ENCODE measurements around the genes ASTE1 and ACAD11.

DNA sequence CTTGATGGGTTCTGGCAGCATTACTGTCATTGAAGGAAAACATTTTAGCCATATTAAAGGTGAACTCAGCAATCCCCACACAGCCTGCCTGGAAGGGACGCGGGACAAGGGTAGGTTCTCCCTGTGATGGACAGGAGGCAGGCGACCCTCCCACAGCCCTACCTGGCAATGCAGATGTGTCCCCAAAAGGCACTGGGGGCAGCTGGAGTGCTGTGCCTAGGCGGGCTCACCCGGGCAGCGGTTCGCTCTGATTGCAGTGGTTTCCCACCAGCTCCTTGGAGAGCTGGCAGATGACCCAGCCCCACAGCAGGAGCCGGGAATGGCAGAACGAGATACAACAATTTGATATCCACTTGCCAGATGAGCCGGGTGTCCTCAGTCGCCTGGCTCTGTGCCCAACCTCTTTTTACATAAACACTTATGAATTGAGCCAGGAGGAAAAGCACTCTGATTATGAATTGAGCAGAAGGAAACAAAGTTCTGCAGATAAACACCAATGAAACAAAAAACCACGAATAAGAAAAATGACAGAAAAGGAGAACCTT is 38.1 kb downstream of the ALG1L2 start:
- RRBS = 7% methylated on average over 3 of the region's 12 CpGs

- RRBS = no CpG with 5 or more reads among the region's 3 CpGs
Observed at GRCh38 chr3:130708099-130708954, 38.3 kb downstream of the PIK3R4 start.

DNA sequence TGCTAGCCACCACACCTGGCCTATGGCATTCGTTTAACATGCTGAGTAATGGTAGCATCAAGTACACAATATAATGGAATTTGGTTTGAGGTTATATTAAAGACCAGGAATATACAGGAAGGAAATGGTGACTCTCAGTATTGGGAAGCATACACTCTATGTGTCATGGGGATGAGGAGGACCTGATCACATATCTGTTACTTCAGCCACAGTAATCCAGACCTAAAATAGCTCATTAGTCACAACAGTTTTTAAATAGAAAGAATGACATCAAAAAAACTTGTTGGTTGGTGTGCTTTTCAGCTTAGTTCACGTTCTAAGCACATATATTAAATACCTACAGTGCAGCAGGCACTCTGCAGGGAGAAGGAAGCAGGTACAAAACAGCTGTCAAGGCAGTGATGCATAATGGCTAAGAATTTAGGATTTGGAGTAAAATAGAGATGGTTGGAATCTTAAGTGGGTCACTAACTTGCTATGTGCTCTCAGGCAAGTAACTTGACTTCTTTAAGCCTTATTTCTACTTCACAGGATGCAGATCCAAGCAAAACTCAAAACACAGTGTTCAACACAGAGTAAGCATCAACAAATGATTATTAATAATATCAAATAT is 52.4 kb upstream of the ATP2C1 start:
- RRBS = no CpG with 5 or more reads among the region's 2 CpGs

- RRBS = no CpG with 5 or more reads among the region's 11 CpGs
Observed at GRCh38 chr3:130849863-130850938, 43.7 kb upstream of the ATP2C1 start.

DNA sequence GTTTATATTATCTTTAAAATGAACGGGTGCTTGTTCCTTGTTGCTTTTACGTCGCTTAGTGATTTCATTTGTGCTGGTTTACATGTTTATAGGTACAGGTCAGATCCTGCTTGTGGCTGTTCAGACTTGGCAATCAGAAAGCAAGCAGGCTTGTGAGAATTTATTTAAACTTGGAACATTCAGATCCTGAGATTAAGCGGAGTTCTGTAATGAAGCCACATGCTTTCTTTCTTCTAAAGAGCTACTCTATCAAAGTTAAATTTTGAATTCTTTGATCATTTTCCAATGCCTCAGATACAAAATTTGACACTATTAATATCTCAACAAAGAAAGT is 43.0 kb upstream of the ATP2C1 start:
- RRBS = no CpG with 5 or more reads among the region's 4 CpGs

DNA sequence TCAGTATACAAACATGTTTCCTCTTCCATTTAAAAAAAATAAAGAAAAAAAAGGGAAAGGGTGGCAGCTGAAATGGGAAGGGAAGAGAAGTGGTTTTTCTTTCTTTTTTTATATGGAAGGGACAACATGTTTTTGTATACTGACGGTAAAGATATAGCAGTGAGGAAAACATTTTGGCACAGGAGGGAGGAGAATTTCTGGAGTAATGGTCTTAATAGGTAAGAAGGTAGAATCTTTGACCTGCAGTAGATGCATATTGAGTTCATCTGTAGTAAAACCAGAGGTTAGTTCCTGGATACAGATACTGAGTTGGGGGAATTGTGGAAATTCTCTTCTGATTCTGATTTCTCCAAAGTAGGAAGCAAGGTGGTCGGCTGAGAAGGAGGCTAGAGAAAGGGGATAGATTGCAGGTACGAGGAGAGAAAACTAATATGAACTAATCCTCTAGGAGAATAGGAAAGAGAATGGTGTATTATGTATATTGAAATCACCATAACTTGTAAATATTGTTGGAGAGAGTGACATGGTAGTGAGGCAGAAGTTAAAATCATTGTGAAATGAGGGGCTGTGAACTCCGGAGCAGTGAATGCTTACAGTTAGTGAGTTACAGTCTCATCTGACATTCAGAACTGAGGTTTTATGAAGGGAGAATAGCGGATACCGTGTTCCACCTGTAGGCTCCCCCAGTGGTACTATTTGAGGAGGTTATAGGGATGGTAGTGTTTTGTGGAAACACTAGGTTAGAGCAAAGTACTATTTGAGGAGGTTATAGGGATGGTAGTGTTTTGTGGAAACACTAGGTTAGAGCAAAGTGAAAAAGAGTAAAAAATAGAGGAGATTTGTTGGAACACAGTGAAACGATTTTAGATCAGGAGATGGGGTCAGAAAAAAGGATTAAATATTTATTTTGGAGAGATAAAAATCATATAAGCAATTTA is 34.8 kb downstream of the ASTE1 start:
- RRBS = no CpG with 5 or more reads among the region's 7 CpGs

DNA sequence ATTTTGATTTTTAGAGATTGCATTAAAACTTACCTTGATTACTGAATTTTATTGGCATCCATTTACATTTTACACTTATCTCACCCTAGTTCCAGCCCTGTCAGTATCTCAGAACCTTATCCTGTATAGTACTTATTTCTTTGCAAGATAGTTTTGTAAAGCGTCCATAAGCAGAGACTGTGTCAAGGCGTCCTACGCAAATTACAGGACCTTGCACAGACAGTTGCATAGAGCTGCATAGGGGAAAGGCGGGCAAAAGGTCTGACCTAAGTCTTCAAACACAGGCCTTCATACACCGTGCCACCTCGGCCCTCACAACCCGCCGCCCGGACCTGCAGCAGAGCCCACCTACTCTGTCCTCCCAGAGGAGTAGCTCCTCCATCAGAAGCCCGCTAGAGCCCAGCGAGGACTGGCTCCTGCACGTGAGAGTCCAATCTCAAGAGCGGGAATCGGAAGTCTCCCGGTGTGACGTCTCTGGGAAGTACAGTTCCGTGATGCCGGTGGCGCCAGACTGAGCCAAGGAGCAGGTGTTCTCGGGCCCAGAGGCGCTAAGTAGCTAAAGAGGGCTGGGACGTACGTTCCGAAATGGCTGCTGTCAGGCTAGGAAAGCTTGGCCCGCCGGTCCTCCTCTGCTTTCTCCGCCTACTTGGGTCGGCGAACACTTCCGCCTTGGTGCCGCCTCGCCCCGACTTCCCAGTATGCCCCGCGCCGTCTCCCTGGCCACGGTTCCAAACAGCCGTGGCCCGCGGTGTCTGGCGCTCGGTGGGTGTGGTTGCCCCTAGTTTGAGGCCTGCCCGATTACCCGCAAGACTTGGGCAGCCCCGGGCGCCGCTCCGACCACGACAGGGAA is at the start of gene ASTE1:
TSS of gene ASTE1 (minus strand) at position 671 of the 850 bp plus-strand sequence.
- RRBS = under 1% methylated on average over 5 of the region's 49 CpGs

GRCh38 chr3:131526758-131527511 is 24.2 kb upstream of the MRPL3 start:
- RRBS = 17% methylated on average over 14 of the region's 42 CpGs

DNA sequence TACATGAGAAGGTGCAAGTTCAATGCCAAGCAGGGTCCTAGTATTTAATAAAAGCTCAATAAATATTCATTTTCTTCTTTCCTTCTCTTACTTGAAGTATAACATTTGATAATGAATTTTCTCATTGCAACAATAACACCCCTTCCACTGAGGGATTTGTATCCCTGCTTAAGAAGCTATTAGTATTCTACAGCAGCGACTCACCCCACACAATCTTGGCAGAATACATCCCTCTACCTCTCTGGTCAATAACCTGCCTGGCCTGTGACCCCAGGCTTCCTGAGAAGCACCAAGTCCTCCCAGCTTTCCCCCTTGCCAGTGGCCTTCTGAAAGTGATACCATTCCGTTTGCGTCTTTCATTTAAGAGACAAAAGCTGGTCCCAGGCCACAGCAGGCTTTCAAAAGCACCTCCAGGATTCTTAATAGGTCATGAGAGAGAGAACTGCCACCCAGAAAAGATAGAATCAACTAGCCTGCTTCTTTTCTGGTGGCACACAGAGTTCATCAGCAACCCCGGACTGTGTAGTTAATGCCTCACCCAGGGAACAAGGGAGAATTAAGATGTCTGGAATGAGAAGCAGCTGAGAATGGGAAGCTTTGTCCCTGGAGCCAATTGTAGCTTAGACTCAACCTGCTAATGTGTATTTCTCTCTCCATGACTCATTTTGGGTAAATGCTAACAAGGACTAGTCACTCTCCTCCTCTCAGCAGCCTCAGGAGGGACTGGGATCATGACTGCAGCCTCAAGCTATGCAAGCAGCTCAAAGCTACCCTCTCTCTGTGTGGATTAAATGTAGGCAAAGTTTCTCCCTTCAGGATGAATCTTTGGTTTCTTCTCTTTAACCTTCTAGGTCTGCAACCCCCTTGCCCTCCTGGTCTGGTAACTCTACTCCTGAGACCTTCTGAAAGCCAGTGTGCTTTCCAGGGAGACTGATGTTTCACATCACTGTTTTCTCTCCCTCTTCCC is 101.0 kb upstream of the CPNE4 start:
- RRBS = no CpG with 5 or more reads among the region's 4 CpGs

DNA sequence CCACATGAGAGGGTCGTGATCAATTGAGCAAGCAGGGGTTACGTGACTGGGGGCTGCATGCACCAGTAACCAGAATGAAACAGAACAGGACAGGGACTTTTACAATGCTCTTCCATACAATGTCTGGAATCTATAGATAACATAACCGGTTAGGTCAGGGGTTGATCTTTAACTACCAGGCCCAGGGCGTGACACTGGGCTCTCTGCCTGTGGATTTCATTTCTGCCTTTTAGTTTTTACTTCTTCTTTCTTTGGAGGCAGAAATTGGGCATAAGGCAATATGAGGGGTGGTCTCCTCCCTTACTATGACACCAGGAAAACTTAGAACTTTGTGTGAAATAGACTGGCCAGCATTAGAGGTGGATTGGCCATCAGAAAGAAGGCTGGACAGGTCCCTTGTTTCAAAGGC is 13.8 kb upstream of the ACP3 start:
- RRBS = no CpG with 5 or more reads among the region's 4 CpGs

GRCh38 chr3:132554530-132554903 is 42.6 kb upstream of the ACKR4 start:
- RRBS = no CpG with 5 or more reads among the region's 7 CpGs

- RRBS = no CpG with 5 or more reads among the region's 14 CpGs
Observed at GRCh38 chr3:132659723-132659897, at the start of gene ACAD11. Gene ACAD11, minus strand, starts transcription at chr3:132659809.

- RRBS = no CpG with 5 or more reads among the region's 1 CpG
Observed at GRCh38 chr3:132704109-132704605, 18.1 kb downstream of the NPHP3 start.

GRCh38 chr3:133479919-133480728 is 80.3 kb downstream of the BFSP2 start:
- RRBS = no CpG with 5 or more reads among the region's 7 CpGs

GRCh38 chr3:133587579-133588663 is 14.4 kb downstream of the CDV3 start:
- RRBS = no CpG with 5 or more reads among the region's 7 CpGs

DNA sequence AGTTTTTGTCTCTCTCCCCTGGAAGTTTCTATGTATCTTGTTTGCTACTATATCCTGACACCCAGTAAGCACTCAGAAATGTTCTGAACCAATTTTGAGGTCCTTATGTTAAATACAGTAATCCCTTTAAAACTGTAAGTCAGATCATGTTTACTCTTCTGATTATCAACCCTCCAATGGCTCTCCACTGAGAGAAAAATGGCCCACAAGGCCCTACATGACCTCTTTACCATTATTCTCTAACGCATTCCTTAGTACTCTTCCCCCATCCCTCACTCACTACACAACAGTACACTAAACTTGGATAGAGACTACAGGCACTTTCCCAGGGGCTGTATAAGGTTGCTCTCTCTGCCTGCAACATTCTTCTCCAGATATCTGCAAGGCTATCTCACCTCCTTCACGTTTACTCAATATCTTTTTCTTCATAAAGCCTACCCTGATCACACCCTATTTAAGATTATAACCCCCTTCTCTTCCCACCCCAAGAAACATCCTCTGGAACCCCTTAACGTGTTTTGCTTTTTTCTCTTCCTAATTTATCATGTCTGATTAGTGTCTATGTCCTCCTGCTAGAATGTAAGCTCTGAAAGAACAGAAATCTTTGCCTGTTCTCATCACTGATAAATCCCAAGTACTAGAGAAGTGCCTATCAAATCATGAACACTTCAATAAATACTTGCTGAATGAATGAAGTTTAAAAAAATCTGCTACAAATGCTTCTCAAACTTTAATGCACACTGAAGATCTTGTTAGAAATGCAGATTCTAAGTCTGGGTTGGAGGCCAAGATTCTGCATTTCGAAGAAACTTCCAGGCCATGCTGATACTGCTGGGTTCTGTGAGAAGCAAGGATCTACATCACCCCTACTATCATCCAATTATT is 1.7 kb downstream of the TOPBP1 start:
- RRBS = no CpG with 5 or more reads among the region's 4 CpGs

GRCh38 chr3:133774697-133775376 is 28.6 kb downstream of the TF start:
- RRBS = no CpG with 5 or more reads among the region's 4 CpGs

- RRBS = 2% methylated on average over 32 of the region's 64 CpGs
Observed at GRCh38 chr3:133927435-133928113, 31.9 kb upstream of the RAB6B start.

GRCh38 chr3:134038565-134039610 is 9.2 kb upstream of the SLCO2A1 start:
- RRBS = no CpG with 5 or more reads among the region's 14 CpGs

DNA sequence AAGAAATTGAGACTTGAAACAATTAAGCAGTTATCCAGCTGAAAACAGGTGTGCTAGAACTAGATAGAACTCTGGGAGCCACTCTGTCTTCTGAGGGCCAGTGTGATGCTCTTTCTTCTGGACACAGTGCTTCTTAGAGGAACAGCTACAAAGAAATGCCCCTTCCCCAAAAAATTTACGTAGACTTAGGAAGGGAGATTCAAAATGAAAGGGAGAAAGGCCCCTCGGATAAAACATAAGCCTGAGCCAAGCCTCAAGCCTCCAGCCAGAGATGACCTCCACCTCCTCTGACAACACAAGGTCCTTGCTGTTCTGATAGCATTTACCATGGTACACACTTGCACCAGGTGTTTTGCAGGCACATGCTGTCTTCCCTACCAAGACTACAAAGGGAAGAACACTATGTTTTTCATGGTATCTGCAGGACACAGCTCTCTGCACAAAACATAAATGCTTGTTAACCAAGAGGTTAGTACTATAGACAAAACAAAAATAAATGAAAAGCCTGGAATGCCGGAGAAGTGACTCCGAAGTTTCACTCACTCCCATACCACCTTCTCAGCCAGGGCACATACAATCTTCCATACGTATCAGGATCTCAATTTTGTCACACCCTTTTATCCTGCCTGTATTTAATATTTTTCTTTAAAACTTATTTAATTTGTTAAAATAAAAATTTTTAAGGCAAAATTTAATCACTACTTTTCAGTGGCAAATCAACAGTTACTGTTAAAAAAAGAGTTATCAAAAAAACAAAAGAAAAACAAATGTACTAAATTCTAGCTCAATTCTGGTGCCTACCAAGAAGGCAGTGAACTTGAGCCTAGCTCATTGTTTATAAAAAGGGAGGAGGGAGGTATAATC is 27.7 kb downstream of the RYK start:
- RRBS = no CpG with 5 or more reads among the region's 5 CpGs